Parietal lobe (tissue), 2 donors: ENCODE data around the genes GATA6 and TMEM241.

DNA sequence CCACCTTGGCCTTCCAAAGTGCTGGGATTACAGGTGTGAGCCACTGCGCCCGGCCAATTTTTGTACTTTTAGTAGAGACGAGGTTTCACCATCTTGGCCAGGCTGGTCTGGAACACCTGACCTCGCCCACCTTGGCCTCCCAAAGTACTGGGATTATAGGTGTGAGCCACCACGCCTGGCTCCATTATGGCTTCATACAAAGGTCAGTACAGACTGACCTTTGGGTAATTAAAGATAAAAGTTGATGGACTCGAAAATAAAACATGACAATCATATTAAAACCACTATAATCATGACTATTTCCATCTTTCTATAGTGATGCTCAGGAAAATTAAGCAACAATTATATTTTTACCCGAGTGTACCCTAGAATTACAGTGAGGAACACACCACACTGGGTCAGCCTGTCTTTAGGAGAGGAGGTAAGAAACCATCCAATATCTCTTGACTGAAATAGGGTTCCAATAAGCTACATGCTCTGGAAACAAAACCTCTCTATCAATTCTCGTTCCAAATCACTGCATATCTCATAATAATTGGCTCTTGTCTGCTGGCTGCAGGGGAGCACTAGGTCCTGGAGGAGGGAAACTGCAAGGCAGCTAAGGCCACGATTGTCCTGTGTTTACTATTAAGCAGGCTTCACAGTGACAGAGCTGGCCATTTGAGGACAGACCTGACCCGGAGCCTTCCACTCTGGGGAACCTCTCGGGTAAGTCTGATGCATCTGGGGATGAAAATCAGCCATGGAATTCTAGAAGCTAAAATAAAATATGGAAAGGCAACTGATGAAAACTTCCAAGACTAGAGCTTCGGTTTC, 23.8 kb downstream of the SNRPD1 start:
- RAMPAGE, long total RNA: no peak

DNA sequence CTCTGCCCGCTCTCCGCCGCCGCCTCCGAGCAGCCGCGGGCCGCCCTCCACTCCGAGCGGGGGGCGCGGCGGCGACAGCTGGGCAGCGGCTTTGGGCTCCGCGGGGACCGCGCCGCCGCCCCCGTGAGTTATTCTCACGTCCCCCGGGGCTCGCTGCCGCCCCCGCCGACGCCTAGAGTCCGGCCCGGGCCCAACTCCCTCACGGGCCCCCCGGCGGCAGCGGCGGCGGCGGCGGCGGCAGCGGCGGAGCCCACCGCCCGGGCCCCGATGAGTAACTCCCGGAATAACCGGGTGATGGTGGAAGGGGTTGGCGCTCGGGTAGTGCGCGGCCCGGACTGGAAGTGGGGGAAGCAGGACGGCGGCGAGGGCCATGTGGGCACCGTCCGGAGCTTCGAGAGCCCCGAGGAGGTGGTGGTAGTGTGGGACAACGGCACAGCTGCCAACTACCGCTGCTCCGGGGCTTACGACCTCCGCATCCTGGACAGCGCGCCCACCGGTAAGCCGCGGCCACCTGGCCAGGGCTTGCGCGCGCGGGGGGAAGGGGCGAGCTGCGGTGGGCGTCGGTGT, 808 bp downstream of the MIB1 start:
- RAMPAGE, long total RNA: no peak

GRCh38 chr18:21843972-21844282, 103.3 kb downstream of the MIB1 start:
- RAMPAGE, long total RNA: no peak

- RAMPAGE, long total RNA: no peak
These were observed 161.6 kb downstream of the MIB1 start for GRCh38 chr18:21902307-21902513.

- RAMPAGE, long total RNA: no peak
These were observed 136.7 kb upstream of the GATA6 start for GRCh38 chr18:22032748-22033090.

DNA sequence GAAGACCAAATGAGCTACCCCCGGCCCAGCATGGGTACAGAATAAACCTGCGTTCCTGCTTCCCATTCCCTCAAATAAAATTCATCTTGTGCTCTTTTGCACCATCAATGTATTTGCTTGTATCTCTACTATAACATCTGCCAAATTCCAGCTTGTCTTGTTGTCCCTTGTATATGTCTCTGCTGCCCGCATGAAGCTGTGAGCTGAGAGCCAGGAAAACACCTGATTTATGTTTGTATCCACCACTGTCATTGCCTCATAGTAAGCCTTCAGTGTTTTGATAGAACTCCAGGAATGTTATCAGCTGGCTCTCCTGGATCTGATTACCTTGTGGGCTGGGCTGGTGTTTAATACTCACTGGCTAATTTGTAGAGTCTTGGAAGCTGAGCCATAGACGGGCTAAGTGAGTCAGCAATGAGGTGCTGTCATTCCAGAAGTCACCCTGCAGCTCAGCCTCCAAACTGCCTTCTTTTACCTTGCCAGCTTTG, 62.9 kb upstream of the GATA6 start:
- RAMPAGE, long total RNA: no peak

- RAMPAGE, long total RNA: no peak
These were observed at the start of gene GATA6 for GRCh38 chr18:22169182-22169951. TSS of gene GATA6 (plus strand) at chr18:22169589.

DNA sequence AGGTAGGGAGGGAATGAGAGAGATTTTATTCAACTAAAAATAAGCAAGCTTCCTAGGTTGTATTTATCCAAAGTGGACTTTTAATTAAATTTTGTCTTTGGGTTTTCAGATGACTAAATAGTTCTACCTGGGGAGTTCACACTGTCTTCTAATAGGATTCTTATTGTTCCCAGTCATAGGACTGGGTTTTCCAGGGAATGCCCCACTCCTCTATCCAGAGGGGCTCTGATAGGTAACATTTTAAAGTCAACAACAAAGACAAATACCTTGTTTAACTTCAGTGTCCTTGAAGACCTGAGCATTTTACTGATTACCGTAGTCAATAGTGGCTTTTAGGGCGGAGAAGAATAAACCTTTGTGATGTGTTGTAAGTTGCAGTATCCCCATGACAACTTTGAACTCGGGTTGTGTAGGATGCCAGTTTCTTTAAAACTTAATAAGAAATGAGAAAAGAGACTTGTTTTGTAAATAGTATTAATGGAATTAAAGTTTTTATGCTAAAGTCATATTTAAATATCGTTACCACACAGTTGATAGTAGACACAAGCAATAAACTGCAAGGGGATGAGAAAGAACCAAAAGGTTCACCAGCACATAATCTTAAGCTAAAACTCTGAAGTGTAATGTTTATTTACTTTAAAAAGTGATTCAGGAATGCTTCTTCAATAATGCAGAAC, 6.0 kb downstream of the GATA6 start:
- RAMPAGE, long total RNA: no peak

GRCh38 chr18:22192919-22193898, 23.8 kb downstream of the GATA6 start:
- RAMPAGE, long total RNA: no peak

DNA sequence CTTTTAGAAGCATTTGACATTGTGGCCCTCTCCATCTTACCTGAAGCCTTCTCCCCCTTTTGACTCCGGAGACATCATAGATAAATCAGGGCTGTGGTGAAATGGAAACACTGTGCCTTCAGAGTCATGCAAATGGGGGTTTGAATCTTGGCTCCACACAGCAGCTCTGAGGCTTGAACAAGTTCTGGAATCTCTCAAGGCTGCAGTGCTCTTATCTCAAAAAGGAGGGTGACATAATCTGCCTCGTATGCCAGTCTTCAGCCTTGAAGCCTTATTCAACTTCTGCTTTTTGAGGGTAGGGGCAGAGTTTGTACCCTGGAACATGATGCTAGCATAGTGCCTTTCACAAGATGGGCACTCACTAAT, 42.2 kb downstream of the GATA6 start:
- RAMPAGE, long total RNA: no peak

GRCh38 chr18:22223217-22224106, 54.1 kb downstream of the GATA6 start:
- RAMPAGE, long total RNA: no peak

DNA sequence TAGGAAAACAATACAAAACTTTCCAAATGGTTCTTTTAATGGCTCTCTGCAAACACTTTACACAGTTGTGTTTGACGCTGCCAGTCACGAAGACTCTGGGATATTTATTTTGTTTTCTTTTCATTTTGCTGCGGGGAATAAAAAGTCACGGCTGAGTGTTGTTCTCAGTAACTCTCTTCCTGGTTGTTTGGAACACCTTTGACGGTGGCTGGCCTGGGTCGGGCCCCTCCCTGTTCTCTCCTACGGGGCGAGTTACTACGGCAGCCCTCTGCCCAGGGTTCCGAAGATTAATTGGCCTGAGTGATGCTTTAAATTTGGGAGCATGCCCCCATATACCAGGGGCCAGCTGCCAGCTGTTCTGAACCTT, 84.7 kb downstream of the GATA6 start:
- RAMPAGE, long total RNA: no peak

DNA sequence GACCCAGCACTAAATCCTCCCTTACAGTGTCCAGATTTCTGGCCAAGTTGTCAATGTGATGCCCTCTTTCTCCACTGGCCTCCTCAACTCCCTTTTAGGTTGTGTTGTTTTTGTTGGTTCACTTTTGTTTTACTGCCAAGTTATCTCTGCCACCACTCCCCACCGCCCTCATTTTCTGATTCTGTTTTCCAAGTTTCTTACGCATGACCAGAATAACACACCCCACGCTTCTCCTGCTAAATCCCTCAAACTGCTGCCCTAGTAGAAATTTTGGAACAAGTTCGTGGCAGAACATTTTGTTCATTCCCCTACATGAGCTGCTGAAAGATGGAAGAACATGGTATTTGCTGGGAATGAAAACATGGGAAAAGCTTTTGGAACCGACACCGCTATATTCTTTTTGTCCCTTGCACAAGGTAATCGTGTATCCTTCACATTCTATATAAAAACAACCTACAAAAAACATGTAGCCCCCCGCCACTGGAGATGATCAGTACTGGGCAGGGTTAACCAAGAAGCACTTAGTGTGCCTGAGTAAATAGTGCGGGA, 68.1 kb downstream of the CTAGE1 start:
- RAMPAGE, long total RNA: no peak

DNA sequence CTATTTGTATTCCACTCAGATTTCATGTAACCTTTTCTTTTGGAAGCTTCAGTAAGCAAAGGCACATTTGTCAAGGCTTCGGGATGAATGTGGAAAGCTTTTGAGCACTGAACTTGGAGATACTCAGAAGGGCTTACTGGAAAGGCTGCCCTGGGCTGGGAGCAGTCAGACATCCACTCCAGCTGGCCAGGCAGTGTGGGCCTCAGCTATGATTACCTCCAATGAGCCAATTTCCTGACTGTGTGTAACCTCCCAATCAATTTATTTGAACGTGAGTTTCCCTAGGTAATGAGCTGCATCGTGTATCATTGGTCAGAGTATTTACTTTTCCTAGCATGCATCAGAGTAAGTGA, 10.9 kb upstream of the CTAGE1 start:
- RAMPAGE, long total RNA: no peak

- RAMPAGE, long total RNA: no peak
These were observed 222.0 kb upstream of the RBBP8 start for GRCh38 chr18:22710789-22711810.

DNA sequence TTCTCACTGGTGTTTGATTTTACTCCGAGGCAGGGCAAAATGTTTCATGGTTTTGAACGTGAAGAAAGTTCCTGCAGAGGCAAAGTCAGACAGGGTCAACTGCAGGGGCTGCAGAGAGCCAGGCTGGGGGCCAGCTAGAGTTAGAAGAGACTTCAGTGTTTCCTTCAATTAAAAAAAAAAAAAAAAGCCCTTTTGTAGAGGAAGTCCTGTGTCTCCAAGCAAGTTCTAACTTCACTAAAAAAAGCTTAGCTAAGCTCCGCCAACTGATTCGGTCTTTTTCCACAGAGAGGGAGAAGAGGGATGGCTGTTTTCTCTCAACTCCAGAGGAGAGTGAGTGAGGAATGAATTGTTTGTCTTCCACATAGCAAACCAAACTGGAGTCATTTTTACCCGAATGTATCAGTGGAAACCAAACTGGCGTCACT, 56.3 kb upstream of the CABLES1 start:
- RAMPAGE, long total RNA: no peak

- RAMPAGE, long total RNA: no peak
These were observed 59.0 kb downstream of the CABLES1 start for GRCh38 chr18:23194040-23194867.

- RAMPAGE, long total RNA: no peak
These were observed 92.0 kb downstream of the CABLES1 start for GRCh38 chr18:23227265-23227722.

GRCh38 chr18:23422575-23423513, 14.9 kb downstream of the TMEM241 start:
- RAMPAGE, long total RNA: no peak

- RAMPAGE, long total RNA: no peak
These were observed at the start of gene TMEM241 for GRCh38 chr18:23437208-23438205. TSS of gene TMEM241 (minus strand) at chr18:23437961.